Endometrial microvascular endothelial cells (primary cell): ENCODE measurements around the genes PLLP, DRC7 and MMP15.

- RAMPAGE, long total RNA: no peak
Observed at GRCh38 chr16:57253244-57253627, 8.2 kb downstream of the ARL2BP start.

DNA sequence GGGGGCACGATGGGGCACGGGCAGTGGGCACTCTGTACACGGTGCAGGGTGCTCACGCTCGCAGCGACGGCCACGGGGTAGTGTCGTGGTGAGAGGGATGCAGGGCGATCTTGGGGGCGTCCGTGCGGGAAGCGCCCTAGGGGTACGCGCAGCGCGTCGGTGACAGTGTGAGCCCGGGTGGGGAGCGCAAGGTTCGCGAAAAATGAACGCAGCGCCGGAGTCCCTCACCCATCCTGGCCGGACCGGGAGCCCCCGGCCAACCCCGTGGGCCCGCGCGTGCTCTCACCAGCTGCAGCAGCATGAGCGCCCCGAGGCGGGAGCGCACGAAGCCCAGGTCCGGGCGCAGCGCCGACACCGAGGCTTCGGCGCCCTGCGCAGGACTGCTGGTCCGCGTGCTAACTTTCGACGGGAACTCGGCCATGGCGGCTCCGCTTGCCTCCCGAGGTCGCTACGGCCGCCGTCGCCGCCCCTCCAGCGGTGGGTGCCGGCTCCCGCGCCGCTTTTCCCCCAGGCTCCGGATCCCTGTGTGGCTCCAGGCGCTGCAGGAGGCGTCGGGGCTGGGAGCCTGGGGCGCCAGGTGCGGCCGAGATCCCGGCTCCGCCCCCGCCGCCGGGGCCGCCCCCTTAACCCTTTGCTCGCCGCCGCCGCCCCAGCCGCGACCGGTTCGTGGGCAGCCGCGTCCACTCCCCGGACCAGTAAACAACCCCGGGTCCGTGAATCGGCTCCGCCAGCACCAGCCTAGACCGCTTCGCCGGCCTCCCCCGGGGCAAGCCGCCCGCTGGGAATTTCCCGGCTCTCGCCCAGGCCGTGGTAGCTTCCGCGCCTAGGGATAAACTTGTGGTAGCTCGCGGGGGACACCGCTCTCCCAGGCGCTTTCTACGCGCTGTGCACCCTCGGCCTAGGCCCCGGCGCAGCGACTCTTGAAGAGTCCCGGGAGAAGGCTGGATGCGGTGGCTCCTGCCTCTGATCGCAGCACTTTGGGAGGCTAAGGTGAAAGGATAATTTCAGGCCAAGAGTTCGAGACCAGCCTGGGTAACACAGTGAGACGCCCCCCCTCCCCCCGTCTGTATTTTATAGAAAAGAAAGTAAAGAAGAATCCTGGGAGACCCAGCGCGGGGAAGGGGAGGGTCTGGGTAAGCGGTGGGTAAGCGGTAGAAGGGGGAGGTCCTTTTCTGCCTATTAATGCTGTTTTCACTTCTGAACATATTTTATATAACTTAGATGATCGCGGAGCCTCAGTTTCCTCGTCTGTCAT is at the start of gene PLLP:
TSS of gene PLLP (minus strand) at position 553 of the 1,255 bp plus-strand sequence.
- RAMPAGE, long total RNA: no peak

DNA sequence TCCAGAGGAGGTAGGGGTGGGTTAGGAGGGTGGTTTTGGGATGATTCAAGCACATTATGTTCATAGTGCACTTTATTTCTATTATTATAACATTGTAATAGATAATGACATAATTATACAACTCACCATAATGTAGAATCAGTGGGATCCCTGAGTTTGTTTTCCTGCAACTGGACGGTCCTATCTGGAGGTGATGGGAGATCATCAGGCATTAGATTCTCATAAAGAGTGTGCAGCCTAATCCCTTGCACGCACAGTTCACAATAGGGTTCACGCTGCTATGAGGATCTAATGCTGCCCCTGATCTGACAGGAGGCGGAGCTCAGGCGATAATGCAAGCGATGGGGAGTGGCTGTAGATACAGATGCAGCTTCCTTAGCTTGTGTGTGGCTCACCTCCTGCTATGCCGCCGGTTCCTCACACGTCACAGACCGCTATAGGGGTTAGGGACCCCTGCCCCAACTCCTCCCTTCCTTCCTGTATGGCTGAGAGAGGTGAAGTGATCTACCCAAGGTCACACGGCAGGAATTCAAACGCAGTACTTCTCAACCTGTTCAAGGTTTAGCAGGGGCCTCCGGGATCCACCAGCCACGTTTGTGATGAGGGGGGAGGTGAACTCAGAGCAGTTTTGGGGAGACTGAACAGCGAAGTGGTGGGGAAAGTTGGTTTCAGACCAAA is 13.3 kb upstream of the PLLP start:
- RAMPAGE, long total RNA: no peak

DNA sequence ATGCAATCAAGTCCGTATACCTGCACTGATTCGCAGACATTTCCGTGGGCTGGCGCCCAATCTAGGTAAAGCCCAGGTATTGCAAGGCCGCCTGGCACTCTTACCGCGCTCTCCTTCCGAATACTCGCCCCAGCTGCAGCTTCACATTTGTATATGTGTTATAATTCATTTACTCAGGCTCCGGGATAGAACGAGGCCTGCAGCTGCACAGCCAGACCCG is 16.4 kb upstream of the PLLP start:
- RAMPAGE, long total RNA: no peak

DNA sequence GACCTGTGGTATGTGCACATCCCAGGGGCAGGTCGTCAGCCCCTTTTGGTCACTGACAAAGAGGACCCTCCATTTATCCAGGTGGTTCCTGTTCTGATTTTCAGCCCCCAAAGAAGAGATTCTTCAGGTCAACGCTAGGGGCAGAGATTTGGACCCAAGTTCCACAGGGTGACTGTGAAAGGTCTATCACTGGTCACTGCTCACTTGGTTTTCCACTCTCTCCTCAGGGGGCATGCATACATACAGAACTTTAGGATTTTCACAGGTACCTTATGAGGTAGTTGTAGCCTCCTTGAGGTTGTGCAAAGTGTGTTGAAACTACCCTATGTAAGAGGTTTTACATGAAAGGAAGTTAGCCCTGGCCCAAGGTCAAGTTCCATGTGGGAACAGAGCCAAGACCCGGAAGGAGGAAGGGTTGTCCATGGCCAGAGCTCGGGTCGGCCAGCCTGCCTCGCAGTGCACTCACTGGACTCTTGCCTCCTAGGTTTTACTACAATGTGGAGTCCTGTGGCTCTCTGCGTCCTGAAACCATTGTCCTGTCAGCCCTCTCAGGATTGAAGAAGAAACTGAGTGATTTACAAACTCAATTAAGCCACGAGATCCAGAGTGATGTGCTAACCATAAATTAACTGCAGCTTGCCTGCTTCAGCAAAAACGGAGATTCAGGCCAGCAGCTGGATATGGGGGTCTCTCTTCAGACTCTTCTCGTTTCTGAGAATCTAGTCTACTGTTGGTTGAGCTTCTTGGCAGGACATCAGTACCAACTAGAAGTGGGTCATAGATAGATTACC is 8.2 kb downstream of the POLR2C start:
- RAMPAGE, long total RNA: no peak

DNA sequence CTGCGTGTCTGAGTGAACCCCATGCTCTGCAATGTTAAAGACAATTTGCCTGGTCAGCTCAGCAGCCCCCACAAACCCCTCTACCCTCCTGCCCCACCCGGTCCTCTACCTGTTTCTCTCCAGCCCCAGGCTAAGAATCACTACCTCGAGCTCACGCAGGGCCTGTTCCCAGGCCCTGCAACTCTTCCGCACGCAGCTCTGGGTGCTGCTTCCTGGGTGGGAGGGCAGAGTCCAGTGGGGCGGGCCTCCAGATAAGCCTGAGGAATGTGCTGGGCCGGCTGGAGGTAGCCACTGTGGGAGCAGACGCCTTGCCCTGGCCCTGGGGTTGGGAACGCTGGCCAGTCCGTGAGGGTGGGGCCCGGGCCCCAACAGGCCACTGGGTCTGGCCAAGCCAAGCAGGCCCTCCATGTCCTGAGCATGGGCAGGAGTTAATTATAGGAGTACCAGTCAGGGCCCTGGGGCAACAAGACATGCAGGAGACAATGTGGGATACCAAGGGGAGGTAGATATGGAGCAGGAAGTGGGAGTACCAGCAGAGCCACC is 6.0 kb downstream of the DOK4 start:
- RAMPAGE, long total RNA: no peak

DNA sequence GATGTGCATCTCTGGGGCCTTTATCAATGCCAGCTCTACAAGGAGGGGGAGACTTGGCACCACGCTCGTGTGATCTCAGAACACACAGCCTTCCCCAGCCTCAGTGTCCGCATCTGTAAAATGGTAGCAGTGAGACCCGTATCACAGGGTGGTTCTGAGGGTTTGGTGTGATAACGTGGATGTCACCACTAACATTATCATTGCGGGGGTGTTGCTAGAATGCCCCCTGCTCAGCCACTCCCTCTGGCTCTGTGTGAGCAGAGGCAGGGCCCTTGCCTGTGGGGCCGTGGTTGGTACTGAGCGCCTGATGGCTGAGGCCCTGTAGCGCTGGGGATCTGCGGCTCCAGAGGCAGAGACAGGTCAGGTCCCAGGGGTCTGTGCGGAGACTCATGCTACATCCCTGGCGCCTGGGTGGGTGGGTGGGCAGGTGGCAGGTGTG is 18.2 kb downstream of the ADGRG1 start:
- RAMPAGE, long total RNA: no peak

- RAMPAGE, long total RNA: no peak
Observed at GRCh38 chr16:57694185-57695459, at the start of gene DRC7. TSS of gene DRC7 (plus strand) at chr16:57694806.

DNA sequence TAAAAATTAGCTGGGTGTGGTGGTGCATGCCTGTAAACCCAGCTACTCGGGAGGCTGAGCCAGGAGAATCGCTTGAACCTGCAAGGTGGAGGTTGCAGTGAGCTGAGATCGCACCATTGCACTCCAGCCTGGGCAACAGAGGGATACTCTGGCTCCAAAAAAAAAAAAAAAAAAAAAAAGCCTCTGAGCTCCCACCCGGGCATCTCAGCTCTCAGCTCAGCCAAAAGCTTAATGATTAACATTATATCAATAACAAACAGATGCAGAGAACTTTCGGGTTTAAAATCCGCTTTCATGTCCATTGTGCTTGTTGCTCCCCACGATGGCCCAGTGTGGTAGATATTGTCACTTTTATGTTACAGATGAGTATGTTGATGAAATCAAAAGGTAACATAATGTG is 9.2 kb downstream of the DRC7 start:
- RAMPAGE, long total RNA: no peak

DNA sequence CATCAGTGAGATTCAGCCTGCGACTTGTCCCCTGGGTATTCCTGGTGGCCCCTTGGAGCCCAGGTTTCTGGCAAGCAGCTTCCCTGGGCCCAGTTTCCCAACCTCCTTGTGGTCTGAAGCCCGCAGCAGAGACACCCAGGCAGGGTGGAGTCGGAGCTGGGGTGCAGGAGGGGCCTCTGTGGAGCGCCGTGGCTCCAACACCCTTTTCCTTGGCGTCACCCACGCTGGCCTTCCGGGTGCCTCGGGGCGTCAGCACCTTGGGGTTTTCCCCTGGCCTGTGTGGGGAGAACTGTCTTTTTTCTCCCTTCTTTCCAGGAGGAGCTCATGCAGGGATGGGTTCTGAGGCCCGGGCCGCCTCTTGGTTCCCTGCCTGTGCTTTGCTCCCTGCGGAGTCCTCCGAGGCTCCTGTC is 4.7 kb downstream of the KATNB1 start:
- RAMPAGE, long total RNA: no peak

DNA sequence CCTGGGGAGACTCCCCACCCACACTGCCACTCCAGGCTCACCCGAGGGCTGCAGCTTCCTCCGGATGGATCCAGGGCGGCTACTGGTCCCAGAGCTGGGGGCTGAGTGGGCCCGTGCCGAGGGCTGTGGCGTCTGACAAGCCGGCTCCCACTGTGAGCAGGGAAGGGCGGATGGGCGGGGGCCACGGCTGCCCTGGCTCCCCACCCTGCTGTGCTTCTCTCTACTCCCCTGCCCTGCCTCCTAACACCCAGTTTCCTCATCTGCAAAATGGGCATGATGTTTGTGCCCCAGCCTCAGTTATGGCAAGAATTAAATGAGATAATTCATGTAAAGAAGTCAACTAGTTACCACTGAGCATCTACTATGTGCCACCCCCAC is 24.1 kb downstream of the KATNB1 start:
- RAMPAGE, long total RNA: no peak

- RAMPAGE, long total RNA: no peak
Observed at GRCh38 chr16:58025345-58025882, at the start of gene MMP15. TSS of gene MMP15 (plus strand) at chr16:58025754.

DNA sequence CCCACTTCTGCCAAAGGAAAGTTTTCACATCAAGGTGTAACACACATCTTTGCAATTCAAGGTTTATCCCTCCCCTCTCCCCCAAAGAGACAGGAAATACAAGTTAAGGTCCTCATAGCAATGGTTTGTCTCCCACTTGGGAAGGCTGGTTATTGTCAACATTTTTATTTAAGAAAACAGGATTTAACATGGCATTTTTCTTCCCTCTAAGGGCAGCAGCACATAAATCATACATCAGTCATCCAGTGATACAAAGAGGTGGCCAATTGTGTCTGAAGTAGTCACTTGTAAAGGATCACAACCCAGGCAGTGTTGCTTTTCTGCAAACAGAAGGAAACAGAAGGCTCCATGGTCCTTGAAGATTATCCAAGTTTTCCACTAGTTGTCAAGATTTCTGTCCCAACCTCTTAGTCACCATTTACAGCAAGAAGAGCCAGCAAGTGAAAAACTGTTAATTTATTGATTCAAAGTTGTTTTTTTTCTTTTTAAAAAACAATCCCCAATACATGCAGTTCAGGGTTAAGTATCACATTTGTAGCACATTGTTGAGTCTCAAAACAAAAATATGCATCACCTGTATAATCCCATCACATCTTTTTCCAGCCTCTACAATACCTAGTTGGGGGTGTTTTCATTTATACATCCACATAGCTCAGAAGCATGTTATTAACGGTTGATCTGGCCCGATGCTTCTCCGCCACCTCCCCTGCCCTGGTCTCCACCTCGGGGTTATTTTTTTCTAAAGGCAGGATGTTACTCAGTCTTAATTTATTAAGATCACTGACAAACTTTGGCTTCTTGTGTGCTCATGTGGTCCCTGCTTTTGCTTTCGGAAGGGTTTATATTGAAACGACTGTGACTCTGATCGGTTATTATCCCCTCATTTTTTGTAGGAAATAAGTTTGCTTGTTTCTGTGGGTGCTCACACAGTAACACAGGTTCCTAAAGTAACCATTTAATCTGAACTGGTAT is 30.5 kb upstream of the CFAP20 start:
- RAMPAGE, long total RNA: no peak

DNA sequence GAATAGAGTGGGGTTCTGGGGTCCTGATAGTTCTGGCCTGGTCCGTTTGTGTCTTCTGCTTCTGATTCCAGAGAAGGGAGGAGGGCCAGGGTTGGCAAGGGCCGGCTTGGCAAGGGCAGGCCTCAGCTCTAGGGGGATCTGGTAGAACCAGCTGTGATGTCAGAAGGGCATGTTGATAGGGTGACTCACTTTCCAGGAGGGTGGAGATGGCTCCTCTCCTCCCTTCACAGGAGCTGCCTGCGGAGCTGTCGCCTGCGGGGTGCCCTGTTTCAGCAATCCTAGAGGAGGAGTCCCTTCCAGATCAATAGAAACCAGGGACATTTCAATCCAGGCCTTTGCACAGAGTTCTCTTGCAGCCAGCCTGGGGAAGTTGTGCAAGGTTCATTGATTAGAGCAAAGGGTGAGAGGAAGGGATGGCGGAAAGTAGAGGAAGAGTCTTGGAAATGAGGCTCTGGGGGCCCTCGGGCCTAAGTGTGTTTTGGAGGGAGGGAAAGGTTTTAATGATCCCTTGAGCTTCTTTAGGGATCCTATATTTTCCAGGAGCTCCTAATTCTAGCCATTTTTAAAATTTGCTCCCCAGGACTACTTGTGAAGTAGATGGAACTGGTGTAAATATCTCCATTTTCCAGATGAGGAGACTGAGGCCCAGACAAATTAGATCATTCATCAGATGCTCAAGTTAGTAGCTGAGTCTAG is 24.7 kb upstream of the CSNK2A2 start:
- RAMPAGE, long total RNA: no peak

DNA sequence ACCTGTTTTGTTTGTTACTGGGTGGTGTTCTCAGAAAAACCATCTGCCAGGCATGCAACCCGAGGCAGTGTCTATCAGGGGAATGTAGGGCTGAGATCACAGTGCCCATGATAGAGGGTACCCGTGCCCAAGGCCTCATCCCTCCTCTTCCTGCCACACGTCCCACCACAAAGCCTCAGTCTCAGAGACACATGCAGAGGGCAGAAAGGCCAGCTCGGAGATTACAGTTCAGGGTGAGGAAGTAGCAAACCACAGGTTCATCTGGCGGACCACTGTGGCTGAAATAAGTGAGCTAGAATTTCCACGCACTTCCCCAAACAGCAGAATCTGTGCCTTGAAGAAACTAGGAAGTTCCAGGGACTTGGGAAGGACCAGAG is 33.8 kb downstream of the GINS3 start:
- RAMPAGE, long total RNA: no peak

- RAMPAGE, long total RNA: no peak
Observed at GRCh38 chr16:58471274-58471794, 28.6 kb upstream of the NDRG4 start.

DNA sequence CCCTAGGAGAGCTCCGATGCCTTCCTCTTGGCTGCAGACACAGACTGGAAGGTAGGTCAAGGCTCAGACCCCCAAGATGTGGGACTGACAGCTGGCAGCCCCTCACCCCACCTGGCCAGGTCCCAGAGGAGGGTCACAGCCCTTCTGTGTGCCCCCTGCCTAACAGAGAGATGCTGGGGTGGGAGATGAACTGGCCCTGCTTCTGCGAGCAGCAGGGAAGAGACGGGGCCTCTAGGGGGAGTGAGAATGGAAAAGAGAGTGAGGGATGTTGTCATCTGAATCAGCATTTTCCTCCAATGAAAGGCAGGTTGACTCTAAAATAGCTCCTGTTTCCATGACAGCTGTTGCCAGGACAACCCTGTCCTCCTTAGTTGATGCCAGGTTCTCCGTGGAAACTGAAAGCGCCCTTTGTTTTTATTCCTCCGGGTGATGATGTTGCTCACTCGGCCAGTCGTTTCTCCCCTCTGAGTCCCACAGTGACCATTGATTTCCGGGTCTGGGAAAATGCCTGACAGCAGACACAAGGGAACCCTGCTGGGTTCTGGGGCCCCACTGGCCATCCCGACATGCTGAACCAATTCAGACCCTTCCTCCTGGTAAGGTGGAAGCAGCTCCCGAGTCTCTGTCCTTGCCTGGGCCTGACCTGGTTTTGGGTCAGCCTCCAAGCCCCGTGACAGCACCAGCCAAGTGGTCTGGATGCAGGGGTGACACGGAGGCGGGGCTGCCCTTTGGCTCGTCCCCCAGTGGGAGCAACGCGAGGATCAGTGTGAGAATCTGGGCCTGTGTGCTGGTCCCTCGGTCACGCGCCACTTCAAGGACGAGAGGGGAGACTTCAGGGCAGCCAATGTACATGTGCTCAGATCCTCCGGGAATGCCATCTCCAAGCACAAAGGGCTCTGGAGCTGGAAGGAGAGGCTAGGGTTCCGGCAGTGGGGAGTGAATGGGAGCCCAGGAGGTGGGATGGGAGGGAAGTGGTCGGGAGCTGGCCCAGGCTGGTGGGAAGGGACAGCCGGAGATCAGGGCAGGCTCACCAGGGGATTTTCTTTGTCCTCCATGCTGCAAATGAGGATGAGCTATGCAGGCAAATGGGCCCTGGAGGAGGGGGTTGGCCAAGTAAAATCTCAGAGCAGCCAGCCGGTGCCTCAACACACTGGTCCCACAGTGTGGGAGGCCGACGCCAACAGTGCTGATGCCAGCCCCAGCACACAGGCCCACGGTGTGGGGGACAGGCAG is 4.6 kb upstream of the NDRG4 start:
- RAMPAGE, long total RNA: no peak

DNA sequence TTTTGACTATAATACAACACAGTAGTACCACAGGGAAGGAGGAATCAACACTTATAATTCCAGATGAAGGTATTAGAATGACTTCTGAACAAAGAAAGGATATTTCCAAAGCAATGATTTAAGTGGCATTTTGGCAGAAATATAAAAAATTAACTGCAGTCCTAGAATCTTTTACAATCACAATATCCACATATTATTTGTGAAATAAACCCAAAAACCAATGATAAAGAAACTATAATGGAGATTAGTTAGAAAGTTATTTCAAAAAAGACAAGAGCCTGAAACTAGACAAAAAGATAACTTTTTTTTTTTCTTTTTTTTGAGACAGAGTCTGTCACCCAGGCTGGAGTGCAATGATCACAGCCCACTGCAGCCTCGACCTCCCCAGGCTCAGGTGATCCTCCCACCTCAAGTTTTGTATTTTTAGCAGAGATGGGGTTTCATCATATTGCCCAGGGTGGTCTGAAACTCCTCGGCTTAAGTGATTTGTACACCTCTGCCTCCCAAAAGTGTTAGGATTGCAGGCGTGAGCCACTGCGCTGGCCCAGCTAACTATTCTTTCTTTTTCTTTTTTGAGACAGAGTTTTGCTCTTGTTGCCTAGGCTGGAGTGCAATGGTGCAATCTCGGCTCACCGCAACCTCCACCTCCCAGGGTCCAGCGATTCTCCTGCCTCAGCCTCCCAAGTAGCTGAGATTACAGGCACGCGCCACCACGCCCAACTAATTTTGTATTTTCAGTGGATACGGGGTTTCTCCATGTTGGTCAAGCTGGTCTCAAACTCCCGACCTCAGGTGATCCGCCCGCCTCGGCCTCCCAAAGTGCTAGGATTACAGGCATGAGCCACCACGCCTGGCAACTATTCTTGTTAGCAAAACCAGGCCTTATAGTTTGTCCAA is 8.7 kb downstream of the CNOT1 start:
- RAMPAGE, long total RNA: no peak

DNA sequence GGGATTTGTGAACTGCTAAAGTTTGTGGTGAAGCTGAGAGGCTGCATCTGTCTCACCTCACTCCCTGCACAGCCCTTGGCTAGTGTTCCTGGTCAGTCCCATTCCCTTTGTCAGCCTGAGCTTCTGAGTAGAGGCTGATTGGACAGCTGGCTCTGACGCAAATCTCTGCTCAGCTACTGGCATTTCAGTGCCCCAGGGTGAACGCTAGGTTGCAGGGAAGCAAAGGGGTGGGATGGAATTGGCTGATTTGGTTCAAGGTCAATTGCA is 23.1 kb upstream of the CNOT1 start:
- RAMPAGE, long total RNA: no peak

- RAMPAGE, long total RNA: no peak
Observed at GRCh38 chr16:58683185-58683896, 1.2 kb downstream of the SLC38A7 start.